Amniotic epithelial cell (primary cell): ENCODE measurements around the gene AP3S1.

- RRBS = 2% methylated on average over 26 of the region's 98 CpGs
Measured at GRCh38 chr5:115841460-115842408, at the start of gene AP3S1. AP3S1 (plus strand) TSS chr5:115841935.

- RRBS = no CpG with 5 or more reads among the region's 3 CpGs
Measured at GRCh38 chr5:116038746-116039132, 6.5 kb downstream of the ARL14EPL start.

GRCh38 chr5:116446178-116446916, 128.3 kb downstream of the SEMA6A start:
- RRBS = no CpG with 5 or more reads among the region's 30 CpGs

DNA sequence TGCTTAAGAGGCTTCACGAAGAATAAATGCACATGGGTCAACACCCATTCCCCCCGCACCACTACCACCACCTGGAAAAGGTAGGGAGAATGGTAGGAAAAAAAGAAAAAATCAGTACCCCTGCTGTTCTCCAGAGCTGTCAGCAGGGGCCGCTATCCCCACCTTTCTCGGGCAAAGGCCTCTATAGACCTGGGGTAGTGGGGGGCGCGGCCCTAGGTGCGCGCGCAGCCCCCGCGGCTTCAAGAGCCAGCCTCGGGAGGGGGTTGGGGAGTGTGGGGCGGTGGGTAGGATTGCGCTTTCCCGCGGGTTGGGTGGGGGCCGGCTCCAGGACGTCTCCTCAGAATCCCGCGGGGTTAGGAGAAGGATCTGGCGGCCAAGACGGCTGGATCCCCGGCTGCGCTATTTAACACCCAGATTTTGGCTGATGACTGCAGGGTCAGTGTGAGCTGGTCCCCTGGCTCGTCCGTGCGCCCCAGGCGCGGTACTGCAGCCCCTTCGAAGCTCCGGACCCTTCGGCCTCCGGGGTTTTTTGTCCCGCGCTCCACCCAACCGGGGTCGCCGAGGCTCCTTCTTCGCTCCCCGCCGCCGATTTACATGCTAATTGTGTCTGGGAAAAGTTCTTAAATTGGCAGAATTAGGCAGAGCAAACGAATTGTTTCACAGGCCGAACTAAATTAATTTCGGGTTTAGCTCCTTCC, 1.6 kb upstream of the SEMA6A start:
- RRBS = 2% methylated on average over 7 of the region's 45 CpGs

DNA sequence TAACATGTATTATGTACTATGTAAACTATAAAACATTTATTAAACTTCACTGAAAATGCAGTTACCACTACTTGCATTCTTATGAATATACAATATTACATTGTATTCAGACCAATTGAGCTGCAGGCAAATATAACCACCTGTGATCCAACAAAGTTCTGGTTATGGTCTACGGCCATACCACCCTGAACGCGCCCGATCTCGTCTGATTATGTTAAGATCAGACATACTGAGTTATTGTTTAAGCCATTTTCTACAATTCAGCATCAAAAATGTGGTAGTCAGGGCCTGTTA, 243.2 kb upstream of the SEMA6A start:
- RRBS = no CpG with 5 or more reads among the region's 5 CpGs

DNA sequence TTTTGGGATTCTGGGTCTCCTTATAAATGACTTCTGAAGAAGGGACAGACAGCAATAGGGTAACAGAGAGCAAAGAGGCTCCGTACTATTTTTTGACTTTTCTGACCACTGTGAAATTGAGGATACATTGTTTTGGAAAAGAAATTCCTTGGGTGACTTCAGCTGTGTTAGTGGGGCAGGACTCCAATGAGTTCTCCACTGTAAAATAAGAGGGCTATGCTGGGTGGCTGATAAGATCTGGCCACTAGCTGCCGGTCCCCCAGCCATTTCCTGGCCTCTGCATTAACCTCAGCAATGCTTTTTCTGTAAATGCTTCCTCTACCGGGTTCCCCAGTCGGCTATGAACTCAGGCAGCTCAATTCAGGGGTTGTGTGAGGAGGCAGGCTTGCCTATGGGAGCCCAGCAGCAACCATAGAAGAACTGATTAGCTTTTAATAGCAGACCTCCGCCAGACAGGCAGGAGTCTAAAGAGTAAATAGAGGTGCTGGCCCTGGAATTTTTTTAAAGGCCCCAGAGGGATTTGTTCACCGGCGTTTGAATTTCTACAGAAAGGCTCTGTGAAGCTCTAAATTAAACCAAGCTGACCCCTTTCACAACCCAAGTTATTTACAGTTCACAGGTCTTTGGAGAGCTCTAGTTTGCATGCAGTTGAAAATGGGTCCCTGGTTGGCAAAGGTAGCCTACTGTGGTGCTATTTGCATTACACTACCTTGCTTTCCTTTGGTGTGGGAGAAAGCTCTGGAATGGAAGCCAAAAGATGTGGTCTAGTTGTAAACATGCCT, 289.5 kb upstream of the SEMA6A start:
- RRBS = 24% methylated on average over 1 of the region's 7 CpGs

DNA sequence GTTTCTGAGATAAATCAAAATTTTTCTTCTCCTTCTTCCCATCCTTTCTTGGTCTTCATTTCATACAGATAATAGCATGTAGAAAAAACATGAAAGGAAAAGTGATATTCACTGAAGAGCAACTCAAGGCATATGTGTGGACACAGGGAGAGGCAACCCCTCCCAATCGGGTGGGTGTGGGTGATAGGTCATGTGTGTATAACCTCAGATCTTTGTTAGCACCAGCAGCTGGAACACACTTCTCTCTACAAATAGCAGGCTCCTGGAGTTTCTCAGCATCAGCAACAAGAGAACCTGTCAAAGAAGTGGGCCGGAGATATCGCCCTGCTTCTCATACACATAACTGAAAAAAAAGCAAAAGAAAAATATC, 426.4 kb downstream of the DTWD2 start:
- RRBS = 17% methylated on average over 2 of the region's 3 CpGs

DNA sequence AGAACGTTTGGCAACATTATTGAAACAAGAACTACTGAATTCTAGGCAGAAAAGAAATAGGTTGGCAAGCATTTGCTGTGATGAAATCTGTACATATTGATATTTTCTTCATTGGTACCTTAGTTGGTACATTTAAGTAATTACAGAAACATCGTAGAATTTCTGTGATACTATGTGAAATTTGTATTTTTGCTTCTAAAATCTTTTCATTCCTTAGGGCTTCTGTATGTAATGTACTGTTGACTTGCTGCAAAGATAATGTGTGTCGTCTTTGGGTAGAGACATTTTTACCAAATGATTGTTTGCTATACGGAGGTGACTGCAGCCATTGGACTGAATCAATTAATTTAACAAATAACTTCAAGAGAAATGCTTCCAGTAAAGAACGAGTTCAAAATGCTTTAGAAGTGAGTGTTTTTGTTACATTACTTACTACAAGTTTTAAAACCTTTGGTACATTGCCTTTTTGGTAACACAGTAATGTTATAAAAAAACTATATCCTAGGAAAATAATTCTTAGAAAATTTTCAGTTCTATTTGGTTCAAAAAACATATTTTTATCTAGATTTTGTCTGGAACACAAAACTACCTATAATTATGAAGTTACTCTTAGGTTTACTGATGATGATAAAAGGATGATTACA, 47.8 kb downstream of the DMXL1 start:
- RRBS = no CpG with 5 or more reads among the region's 5 CpGs

DNA sequence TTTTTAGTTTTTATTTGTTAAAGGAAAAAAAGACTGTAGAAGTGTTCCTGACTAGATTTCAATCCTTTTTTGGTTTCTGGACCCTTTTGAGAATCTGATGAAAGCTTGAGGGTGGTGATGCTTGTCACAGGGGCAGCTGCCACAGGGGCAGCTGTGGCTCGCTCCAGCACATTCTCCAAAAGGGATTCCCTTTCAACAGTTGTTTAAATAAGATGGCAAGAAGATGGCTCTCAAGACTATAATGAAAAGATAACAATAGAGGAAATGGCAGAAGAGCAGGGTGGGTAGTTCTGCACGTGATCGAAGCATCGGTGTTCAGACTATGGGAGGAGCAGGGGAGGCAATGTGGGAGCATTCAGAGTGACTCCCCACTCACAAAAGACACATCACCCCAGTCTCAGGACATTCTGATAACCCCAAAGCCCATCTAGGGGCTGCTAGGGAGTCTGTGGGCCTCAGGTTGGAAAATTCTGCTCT, 46.5 kb upstream of the TNFAIP8 start:
- RRBS = no CpG with 5 or more reads among the region's 4 CpGs

- RRBS = no CpG with 5 or more reads among the region's 3 CpGs
Measured at GRCh38 chr5:119327138-119327366, 28.8 kb upstream of the TNFAIP8 start.

- RRBS = no CpG with 5 or more reads among the region's 18 CpGs
Measured at GRCh38 chr5:119329602-119330979, 25.7 kb upstream of the TNFAIP8 start.

GRCh38 chr5:119337607-119338014, 18.2 kb upstream of the TNFAIP8 start:
- RRBS = no CpG with 5 or more reads among the region's 6 CpGs

- RRBS = no CpG with 5 or more reads among the region's 4 CpGs
Measured at GRCh38 chr5:119341416-119341986, 14.3 kb upstream of the TNFAIP8 start.

- RRBS = no CpG with 5 or more reads among the region's 7 CpGs
Measured at GRCh38 chr5:119343644-119344894, 11.8 kb upstream of the TNFAIP8 start.

DNA sequence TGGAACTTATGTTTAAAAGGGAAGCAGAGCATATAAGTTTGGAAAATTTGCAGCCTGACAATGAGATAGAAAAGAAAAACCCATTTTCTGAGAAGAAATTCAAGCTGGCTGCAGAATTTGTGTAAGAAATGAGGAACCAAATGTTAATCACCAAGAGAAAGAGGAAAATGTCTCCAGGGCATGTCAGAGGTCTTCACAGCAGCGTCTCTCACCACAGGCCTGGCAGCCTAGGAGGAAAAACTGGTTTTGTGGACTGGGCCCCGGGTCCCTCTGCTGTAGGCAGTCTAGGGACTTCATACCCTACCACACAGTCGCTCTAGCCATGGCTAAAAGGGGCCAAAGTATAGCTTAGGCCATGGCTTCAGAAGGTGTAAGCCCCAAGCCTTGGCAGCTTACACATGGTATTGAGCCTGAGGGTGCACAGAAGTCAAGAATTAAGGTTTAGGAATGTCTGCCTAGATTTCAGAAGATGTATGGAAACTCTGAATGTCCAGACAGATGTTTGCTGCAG, 32.1 kb upstream of the HSD17B4 start:
- RRBS = no CpG with 5 or more reads among the region's 3 CpGs

- RRBS = no CpG with 5 or more reads among the region's 7 CpGs
Measured at GRCh38 chr5:122020073-122020801, 57.8 kb downstream of the LOX start.

DNA sequence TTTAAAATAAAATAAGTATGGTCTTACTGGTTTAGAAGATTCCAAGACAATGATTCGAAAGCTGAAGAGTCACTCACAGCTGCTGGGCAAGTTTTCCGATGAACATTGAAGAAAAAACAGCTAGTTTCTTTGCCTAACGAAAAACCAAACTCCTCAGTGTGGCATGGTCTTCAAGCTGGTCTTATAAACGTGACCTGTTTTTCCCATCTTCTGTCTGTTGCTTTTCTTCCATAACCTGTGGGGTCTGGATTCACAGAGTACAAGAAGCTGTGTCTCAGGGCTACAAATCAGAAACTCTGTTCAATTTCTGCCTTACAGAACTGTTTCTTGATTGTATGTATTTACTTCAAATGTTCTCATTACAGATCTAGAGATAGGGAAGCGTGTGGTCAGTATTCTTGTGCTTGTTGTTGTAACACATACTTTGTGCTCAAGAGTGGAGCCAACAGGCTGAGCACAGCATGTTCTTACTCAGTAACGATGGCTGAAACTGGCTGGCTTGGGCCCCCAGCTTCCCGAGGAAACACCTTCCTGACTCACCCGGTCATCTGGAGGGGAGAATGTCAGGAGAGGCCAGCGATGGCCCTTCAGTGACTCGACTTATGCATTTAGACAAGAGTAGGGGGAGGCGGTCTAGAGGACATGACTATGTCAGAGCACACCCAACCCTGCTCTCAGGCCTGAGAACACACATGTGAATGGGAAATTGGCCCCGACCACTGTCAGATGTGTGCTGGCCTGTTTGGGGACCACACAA, 5.2 kb upstream of the ENSG00000250803 start:
- RRBS = no CpG with 5 or more reads among the region's 12 CpGs

GRCh38 chr5:122163622-122164473, 3.9 kb downstream of the ENSG00000250803 start:
- RRBS = no CpG with 5 or more reads among the region's 3 CpGs

DNA sequence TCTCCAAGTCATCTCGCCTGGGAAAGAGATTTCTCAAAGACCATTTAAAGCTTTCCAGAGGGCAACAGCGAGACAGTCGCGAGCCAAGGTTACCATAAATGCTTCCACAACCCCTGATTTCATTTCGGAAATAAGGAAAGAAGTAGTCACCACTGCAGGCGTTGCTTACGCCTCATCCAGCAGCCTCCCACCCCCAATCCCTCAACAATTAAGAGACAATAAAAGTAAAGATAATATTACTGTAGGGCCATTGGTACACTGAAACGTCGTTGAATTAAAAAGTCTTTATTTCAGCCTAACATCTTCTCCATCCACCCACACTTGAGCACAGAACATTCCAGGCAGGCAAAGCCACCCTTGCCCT, 1.0 kb upstream of the SNCAIP start:
- RRBS = no CpG with 5 or more reads among the region's 9 CpGs

DNA sequence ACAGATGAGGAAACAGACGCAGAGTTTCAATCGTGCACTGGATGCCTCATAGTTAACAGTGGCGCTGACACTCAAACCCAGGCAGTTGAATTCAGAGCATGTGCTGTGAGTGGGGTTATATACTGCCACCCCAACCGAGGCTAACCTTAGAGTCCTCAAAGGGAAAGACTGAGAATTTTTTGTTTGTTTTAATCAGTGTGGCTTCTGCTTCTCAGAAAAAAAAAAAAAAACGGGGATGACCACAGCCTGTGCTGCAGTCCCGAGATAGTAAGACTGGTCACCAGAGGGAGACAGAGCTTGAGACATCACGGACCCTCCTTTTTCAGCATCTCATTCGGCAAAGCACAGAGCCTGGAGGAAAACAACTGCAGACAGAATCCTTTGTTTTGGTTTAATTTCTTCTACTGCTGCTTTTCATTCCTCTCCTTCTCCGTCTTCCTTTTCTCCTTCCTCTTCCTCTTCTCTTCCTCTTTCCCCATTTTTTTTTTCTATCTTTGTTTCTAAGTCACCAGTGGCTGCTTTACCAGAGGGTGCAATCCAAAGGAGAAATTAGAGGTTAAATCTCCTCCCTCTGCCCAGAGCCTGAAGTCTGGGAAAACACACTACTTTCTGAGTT, 188.7 kb downstream of the SNCAIP start:
- RRBS = no CpG with 5 or more reads among the region's 9 CpGs